Peripheral blood mononuclear cell (primary cell): Measurements from ENCODE around the gene ITPRID1.

- PRO-cap, 8 experiments = no peak in any of the 8 experiments
Measured at GRCh38 chr7:30217063-30217686, 67.2 kb upstream of the ZNRF2 start.

DNA sequence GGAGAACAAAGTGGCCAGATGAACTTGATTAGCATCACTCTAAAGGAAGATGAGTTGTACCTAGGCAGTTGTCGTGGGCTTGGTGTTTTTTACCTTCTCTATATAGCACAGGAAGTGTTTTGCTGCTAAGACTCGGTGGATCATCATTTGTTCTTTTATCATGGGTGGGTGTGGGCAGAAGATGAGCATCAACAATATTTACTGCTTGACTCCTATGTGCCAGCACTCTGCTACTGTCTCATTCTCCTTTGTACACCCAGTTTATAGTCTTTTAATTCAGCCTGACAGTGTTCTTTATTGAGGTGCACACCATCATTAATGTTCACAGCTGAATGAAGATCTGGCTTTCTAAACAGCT lies 34.0 kb upstream of the ZNRF2 start:
- PRO-cap, 8 experiments = peak in 1 of 8 experiments; most common plus-strand start position 225 of the sequence (in 1)

GRCh38 chr7:30285736-30286453 lies 1.5 kb downstream of the ZNRF2 start:
- PRO-cap, 8 experiments = peak in 8 of 8 experiments; most common plus-strand start chr7:30285905 (in 4); most common minus-strand start chr7:30285975 (in 7)

DNA sequence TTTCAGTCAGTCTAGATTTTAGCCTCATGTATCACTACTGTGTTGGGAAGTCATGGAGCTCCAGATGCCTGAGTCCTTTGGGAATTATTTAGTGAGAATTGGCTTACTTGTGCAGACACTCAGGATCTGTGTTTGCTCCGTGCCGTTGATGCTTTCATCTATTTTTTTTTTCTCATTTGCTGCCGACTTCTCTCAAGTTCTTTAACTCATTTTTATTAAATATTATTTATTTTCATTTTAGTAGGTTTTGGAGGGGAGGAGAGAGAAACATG lies 36.8 kb downstream of the ZNRF2 start:
- PRO-cap, 8 experiments = no peak in any of the 8 experiments

DNA sequence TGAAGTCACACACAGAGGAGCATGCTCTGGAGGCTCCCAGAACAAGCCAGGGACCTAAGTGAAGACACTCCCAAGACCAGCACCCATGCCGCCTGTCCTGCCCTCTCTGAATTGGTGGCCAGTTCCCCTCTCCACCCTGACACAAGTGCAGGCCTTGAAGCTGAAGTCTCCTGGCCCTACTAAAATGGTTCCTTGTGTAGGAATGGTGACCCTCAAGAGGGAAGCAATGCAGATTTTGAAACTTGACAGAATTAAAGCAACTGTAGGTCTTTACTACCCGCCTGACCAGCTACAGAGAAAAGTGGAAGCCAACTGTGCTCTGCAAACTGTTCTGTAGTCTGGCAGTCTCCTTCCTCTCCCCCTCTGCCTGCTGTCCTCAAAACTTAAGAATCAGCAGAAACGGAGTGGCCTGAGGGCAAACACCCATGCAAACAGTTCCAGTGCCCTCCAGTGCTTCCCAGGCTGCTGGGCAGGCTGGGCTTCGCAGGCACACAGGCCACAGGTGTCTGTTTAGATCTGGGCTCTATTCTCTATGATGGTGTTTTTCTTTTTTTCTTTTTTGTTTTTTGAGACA lies 51.0 kb downstream of the NOD1 start:
- PRO-cap, 8 experiments = no peak in any of the 8 experiments

DNA sequence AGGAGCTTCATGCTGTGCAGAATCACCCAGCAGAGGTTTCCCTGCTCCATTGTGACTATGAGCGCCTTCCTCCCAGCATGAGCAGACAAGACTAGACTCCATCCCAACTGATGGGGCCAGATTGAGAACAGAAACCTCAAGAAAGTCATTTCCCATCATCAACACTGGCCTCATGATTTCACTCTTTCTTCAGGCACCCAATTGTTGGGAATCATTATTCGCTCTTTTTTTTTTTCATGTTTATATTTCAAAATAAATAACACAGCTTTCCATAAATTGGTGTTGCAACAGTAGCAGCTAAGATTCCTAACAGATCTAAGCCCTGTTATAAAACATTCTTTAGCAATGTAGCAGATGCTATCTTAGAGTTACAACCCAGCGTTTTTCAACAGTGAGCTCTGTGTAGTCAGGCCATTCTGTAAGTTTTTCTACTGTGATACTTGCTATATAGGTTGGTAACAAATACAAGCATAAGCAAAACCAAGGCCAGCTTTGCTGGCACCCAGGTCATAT lies 13.1 kb downstream of the NOD1 start:
- PRO-cap, 8 experiments = no peak in any of the 8 experiments

- PRO-cap, 8 experiments = no peak in any of the 8 experiments
Measured at GRCh38 chr7:30549868-30550280, 44.8 kb upstream of the GARS1 start.

DNA sequence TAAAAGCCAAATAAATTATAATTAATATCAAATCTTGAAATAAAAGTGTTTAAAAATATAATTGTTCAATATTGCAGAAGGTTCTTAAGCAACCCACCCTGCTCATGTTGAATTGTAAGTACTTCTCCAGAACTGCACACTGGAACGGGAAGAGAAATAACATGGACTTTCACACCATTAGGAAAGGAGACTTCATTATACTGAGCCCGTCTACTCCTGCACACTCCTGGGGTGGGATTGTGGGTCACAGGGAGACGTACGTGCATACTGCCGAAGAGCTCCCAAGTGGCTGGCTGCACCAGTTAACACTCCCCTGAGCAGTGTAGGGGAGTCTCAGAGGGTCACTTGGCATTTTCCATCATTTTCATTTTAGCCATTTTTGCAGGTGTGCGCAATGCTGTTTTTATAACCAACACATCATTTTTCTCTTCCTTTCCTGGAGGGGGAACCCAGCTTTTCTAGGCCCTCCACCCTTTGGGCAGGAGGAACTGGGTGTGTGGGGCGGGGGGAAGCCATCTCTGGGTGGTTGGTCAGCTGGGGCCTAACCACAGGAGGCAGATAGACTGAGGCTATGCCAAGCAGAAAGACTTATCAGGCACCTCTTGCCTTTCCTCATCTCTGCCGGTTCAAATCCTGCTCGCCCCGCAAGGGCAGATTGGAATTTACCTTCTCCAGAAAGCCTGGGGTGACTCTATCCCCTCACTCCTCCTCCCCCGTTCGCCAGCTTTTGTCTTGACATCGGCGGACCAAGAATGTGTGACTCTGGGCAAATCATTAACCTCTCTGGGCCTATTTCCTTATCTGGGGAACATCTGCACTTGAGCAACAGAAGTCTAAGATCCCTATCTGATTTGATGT lies 816 bp upstream of the GARS1 start:
- PRO-cap, 8 experiments = peak in 6 of 8 experiments; most common plus-strand start position 484 of the sequence (in 4); most common minus-strand start position 224 of the sequence (in 2)

GRCh38 chr7:30814521-30815599 lies 43.6 kb downstream of the MINDY4 start:
- PRO-cap, 8 experiments = no peak in any of the 8 experiments

DNA sequence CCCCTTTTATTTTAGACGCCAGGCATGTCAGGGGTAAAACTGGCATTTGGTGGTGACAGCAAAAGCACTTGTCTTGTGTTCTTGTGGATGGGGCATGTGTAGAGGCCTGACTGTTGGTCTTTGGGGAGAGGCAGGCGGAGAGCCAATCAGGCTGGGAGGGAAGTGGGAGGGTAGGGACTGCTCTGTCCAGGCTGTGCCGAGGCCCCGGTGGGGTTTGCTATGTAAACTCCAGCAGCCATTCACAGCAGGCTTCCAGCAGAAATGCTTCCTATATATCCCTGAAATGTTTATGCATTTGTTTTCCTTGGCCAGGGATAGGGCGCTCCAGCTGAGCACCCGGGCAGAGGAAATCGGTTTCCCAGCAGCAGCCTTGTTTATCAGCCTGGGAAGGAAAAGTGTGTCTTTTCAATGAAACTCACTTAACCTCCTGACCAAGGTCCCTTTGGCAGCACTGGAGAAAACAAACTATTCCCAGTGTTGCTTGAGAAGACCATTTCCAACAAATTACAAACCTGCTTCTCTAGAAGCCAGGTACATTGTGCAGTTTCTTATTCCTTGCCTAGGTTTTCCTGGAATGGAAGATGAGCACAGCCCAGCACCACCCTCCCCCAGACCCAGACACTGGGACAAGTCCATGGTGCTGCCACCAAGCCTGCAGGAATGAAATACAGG lies 18.2 kb upstream of the AQP1 start:
- PRO-cap, 8 experiments = no peak in any of the 8 experiments

GRCh38 chr7:30931595-30932112 lies 20.0 kb downstream of the AQP1 start:
- PRO-cap, 8 experiments = no peak in any of the 8 experiments

GRCh38 chr7:30938704-30939271 lies 25.0 kb upstream of the GHRHR start:
- PRO-cap, 8 experiments = no peak in any of the 8 experiments

DNA sequence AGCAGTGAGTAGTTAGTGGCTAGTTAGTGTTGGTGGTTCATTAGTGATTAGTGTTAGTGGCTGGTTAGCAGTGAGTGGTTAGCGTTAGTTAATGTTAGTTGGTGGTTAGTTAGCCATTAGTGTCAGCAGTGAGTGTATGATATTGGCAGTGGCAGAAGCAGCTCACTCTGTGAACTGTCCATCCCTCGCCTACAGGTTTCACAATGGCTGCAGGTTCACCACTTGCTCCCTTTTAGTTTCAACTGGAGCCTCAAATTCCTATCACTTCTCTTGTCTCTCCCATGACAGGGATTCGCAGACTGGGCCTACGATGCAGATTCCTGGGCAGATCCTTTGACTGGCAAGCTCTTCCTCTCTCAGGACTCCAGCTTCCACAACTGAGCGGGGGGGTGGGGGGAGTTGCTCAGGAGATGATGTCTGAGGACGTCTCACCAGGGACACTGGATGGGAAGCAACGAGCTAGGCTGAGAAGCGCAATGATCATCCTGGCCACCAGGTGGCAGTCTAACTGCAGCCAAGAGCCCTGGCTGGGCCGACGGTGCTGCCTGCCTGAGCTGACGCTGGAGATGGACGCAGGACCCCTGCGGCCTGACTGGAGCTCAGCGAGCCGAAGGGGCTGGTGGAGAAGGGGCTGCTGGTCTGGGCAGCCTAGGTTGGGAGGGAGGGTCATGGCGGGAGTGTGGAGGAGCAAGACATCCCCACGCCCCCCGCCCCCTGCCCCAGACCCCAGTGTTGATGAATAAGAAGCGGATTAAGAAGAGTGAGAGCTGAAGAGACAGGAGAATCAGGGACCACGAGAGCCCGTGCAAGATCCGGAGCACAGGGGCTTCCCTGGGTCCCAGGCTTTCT lies 19.8 kb downstream of the GHRHR start:
- PRO-cap, 8 experiments = peak in 1 of 8 experiments; most common plus-strand start position 671 of the sequence (in 1)

DNA sequence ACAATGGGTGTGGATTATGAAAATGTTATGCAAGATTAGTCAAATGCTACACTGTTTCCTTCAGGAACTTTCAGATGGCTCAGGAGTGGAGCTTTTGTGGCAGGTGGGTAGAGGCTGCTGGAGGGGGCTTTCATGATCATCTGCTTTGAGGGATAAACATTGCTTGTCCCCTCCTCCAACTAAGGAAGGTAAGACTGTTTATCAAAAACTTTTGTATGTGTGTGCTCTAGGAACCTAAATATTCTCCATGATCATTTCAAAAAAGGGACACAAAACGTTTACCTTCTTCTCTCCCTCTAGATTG lies at the start of gene ITPRID1:
Gene ITPRID1, plus strand, starts transcription at position 73 of the 304 bp plus-strand sequence.
- PRO-cap, 8 experiments = no peak in any of the 8 experiments

- PRO-cap, 8 experiments = no peak in any of the 8 experiments
Measured at GRCh38 chr7:31882203-31882688, 188.0 kb downstream of the PDE1C start.

GRCh38 chr7:32205530-32205872 lies 135.3 kb upstream of the PDE1C start:
- PRO-cap, 8 experiments = no peak in any of the 8 experiments

GRCh38 chr7:32298635-32299713 lies 191.2 kb downstream of the LSM5 start:
- PRO-cap, 8 experiments = no peak in any of the 8 experiments

DNA sequence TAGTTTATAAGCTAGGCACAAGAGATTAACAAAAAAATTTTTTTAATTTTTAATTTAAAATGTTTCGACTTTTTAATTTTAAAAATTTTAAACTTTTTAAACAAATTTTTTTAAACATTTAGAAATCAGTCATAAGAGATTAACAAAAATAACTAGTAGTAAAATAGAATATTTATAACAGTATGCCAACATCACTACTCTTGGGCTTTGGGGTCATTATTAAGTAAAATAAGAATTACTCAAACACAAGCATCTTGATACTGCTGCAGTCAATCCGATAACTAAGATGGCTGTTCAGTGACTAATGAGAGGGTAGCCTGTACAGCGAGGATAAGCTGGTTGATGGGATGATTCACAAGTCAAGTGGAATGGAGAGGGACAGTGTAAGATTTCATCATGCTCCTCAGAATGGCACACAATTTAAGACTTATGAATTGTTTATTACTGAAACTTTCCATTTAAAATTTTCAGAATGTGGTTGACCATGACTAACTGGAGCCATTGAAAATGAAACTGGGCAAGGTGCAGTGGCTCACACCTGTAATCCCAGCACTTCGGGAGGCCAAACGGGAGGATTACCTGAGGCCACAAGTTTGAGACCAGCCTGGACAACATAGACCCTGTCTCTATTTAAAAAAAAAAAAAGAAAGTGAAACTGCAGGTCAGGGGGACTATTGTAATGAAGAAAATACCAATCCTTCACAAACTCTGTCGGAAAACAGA lies 11.0 kb downstream of the AVL9 start:
- PRO-cap, 8 experiments = no peak in any of the 8 experiments

DNA sequence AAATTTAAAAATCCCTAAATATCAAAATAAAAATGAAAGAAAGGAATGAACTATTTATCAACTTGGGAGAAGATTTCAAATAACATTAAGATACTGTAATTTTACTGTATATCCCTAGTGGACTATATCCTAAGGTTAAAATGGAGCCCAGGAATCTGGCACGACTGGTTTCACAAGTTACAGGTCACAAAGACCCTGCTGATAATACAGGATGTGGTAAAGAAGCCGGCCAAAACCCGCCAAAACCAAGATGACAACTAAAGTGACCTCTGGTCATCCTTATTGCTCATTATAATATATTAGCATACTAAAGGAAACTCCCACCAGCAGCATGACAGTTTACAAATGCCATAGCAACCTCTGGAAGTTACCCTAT lies 185.3 kb downstream of the AVL9 start:
- PRO-cap, 8 experiments = no peak in any of the 8 experiments

GRCh38 chr7:32942801-32943650 lies 14.2 kb upstream of the FKBP9 start:
- PRO-cap, 8 experiments = peak in 8 of 8 experiments; most common plus-strand start chr7:32942849 (in 1); most common minus-strand start chr7:32943106 (in 6)